A673 (cell line): ENCODE measurements around a stretch of chr10.

- PRO-cap: no peak
These were observed 76.3 kb downstream of the MKI67 start for GRCh38 chr10:128049504-128050659.

DNA sequence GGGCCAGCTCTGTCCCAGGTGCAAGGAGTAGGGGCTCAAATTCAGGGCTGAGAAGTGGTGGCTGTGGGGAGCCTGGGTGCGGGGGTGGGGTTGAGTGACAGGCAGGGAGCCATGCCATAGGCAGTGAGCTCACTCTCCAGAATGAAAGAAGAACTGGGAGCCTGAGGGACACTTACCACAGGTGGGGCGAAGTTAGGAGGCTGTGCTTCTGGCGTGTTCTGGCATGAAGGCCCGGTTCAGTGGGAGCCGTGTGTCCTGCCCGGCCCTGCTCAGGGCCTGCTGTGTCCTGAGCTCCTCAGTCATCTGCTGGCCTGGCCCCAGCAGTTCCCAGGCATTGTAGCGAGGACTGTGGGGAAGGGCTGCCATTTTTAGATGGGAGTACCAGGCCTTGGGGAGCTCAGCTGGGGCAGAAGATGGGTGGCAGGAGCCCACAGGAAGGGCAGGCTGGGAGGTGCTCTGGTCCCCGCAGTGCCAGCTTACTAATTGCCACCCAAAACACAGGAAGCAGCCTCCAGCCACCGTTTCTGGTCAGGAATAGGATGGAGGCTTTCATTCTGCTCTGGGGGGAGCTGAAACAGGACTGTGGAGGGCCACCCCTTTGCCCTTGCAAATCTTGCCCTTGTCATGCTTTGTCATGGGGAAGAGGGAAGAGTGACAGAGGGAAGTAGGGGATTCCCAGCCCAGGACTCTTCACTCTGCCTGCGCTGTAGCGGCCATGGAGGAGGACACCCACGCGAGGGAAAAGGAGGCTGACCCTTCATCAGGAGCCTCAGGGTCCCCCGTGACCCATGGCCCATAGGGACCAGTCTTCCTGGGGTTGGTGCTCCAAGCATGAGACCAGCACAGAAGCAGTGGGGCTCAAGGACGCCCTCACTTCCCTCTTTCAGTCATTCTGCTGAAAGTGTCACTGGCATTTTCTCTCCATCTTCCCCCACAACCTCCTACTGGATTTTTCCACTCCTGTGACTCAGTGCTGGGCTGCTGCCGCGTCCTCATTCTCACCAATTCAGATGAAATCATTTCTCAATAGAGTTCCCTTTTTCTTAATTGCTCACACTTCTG lies 62.1 kb downstream of the MKI67 start:
- PRO-cap: no peak

GRCh38 chr10:128084231-128085198 lies 41.7 kb downstream of the MKI67 start:
- PRO-cap: no peak

DNA sequence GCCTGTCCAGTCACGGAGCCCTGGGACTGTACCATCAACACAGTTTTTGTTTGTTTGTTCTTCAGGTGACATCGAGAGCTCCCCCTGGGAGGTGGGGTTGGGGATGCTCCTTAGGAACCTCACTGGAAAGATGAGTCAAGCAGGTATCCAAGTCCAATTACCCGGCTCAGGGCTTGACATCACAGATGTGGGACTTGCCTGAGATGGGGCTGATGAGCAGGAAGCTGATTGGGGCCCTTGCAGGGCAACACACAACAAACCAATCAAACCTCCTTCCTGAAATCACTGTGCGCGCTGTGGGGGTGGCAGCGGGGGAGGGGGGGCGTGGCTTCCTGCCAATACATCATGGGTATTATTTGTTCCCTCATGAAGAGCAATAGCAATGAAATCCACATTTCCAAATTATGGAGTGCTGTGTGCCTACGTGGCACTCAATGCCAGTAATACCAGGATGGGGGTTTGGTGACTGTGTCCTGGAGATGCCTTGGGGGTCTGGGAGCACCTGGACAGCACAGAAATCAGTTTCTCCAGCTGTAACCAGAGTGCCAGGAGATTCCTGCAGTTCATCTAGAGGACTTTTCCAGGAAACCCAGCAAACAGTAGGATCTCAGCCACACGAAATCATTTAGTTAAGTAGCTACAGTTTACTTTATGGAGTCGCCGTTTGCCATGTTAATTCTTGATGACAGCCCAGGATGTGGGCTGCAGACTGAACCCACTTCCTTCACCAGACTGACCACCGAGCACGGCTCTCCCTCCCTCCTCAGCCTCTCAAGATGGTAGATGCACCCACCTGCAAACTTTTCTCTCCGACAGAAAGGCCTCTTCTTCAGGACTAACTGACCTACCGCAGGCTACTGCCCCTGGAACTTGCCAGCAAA lies 30.6 kb downstream of the MKI67 start:
- PRO-cap: no peak

- PRO-cap: no peak
These were observed 94.9 kb upstream of the MKI67 start for GRCh38 chr10:128220945-128221709.

DNA sequence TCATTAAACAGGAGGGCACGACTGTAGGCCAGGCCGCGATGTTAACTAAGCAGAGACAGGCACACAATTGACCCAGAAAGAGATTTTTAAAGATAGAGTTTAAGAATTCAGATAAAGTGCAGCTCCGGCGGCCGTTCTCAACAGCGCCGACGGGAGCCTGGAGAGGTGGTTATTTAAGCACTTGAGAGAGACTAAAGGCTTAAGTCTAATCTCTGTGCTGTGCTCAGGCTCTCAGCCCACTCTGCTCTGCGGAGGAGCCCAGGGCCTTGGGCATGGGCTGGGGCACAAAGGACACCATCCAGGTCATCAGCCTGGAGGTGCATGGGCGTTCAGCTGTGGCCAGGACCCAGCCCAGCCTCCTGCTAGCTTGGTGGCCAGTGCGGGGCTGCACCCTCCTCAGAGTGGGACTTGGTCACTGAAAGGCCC lies 602.7 kb upstream of the MKI67 start:
- PRO-cap: no peak

- PRO-cap: no peak
These were observed 639.4 kb upstream of the MKI67 start for GRCh38 chr10:128765643-128766051.

DNA sequence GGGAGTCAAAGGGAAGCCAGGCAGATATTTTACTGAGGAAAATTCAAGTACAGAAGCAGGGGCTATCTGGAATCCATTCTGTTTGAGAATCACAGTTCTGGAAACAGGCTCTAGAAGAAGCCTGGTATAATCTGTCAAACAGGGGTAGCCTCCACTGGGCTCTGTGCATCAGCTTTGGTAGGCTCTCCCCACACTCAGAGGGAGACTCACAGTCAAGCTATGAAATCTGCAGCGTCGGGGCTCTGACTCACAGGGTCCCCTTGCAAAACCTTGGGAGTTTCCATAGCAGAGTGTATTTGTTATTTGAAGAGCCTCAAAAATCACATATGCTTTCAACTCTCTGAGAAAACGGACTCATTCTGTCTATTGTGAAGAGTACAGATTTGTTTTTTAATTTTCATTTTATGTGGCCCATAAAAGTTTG lies 591.1 kb upstream of the MGMT start:
- PRO-cap: no peak

- PRO-cap: no peak
These were observed 445.5 kb upstream of the MGMT start for GRCh38 chr10:129021280-129022177.

DNA sequence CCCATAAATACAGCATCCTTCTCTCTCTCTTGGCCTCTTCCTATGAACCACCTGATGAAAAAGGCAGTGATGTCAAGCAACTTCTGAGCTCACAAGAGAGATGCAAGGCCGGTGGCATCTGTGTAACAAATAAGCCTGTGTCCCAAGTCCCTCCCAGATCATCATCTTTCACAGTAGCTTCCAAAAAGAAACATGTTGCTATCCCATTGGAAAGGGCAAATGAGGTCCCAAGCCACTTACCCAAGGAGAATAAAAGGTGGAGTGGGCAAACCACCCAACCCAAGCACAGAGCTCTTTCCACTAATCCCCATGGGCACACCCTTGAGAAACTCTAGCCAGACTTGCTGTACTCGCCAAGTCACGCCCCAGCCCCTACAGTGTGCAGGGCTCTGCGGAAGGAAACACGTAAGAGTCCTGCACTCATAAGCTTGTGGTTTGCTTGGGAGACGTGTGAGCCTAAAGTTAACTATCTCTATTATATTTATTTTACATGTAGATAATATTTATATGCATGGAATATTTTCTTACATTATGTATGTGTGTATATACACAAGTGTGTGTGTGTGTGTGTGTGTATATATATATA lies 430.5 kb upstream of the MGMT start:
- PRO-cap: bidirectional peak, plus-strand start at position 423 of the sequence, minus-strand start at position 302 of the sequence

- PRO-cap: no peak
These were observed 306.1 kb upstream of the MGMT start for GRCh38 chr10:129161014-129161213.

DNA sequence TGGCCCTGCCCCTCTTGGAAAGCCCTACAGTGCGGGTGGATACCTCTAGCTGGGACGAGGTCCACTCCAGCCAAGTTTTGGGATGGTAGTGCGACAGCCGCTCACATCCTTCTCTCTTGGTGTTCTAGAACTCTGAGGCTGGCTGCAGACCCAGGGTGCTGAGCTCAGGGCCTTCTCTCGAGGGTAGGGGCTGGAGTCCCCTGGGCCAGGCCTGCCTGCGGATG lies 243.1 kb downstream of the MGMT start:
- PRO-cap: no peak

DNA sequence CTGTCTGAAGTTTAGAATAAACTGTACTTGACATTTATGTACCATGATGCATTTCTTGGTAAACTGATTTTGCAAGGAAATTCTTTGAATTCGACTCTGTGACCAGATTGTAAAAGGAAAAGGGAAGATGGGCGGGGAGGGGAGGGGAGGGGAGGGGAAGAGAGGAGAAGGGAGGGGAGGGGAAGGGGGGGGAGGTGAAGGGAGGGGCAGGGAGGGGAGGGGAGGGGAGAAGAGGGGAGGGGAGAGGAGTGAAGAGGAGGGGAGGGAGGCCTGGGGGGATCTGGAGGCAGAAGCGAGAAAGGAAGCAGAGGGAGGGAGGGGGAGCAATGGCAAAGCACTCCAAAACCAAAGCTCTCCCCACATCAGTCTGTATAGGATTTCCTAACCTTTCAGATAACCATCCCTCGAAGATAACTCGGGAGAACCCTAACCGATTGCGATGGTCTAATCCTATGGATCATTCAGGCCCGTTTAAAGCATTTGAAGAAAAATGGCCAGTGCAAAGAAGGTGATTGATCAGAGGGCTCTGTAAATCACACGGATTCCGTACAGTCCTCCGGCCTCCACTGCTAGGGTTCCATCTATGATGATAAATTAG lies 19.1 kb downstream of the EBF3 start:
- PRO-cap: no peak

GRCh38 chr10:130654844-130655234 lies 518.6 kb downstream of the GLRX3 start:
- PRO-cap: no peak

GRCh38 chr10:131260219-131260525 lies 51.3 kb downstream of the TCERG1L start:
- PRO-cap: no peak

- PRO-cap: no peak
These were observed 1.0 kb downstream of the TCERG1L start for GRCh38 chr10:131310537-131310888.

GRCh38 chr10:131743782-131744449 lies 156.9 kb upstream of the PPP2R2D start:
- PRO-cap: no peak

- PRO-cap: no peak
These were observed 15.0 kb upstream of the BNIP3 start for GRCh38 chr10:131996525-131997301.

GRCh38 chr10:132142832-132143110 lies 44.0 kb upstream of the DPYSL4 start:
- PRO-cap: no peak

GRCh38 chr10:132248783-132249552 lies 58.8 kb downstream of the STK32C start:
- PRO-cap: no peak